Metastatic Lung Carcinoma in the Adrenal Gland (tissue), 1 donor: ENCODE results near the gene GHR.

DNA sequence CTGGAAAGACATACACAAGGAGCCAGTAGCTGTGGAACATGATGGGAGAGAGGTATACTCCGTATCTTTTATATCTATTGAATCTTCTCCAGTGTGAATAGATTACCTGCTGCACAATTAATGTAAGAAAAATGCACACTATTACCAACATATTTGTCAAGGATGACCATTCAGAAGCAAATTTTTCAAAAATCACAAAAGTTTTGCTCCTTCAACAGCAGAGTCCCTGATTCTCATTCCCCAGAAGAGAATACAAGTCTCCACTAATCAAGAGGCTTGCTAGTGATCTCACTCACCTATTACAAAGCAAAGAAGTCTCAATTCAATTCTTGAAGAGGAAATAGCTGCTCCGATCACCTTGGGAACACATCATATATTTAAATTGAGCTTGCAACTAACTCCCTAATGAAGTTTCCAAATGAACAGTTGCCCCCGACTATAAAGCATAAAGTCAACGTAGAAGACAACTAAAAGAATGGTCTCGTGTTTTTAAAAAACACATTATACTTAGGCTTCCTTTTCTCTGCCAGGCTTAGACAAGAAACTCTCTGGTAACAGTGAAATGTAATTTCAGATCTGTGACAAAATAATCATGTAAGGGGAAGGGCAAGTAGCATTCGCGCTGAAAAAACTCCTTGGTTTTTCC is 1.6 kb downstream of the LIFR start:
- PRO-cap, result no peak

- PRO-cap, result bidirectional peak, plus-strand start at chr5:38846726, minus-strand start at chr5:38846723
These were observed 897 bp downstream of the OSMR start for GRCh38 chr5:38846606-38847211.

- PRO-cap, result no peak
These were observed 10.8 kb downstream of the RICTOR start for GRCh38 chr5:39063010-39064088.

- PRO-cap, result no peak
These were observed 55.4 kb downstream of the FYB1 start for GRCh38 chr5:39163993-39164332.

DNA sequence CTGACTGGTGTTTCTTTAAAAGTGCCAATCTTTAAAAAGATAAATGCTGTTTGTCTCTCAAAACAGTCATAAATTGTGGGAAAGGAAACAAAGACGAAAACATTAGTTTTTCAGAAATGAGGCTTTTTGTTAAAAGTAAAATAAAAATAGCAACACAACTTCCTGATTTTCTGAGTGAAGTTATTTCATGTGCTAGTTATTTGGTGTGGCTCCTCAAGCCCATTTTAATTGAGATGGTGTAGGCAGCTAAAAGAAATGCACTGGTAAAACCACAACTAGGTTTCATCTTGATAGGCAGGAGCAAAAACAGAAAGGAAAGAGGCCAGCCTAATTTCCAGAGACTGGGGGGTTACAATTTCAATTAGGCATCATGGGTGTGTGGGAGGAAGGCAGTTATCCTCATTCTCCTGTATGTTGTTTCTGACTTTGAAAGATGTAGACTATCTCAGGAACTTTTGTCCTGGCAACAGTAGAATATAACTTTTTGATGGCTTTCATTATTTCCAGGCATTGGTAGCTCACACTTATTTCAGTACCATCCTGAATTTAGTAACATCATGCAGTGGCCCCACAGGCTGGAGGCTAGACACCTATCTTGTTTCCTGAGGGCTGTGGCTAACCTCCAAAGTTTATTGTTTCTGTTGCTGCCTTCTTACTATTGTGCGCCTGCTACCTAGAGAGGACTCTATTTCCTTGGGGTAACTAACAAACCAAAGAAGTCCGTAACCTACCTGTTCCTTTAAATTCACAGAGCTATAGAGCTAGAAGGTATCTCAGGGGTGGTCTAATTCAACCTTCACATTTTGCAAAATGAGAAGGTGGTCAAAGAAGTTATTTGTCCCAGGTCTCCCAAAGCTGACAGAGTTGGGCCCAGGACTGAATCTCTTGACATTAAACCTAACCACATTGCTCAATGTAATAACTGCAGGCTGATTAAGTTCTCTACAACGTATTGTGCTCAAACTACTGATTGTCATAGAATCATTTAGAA is 42.5 kb downstream of the FYB1 start:
- PRO-cap, result no peak

GRCh38 chr5:39199784-39200722 is 19.3 kb downstream of the FYB1 start:
- PRO-cap, result no peak

DNA sequence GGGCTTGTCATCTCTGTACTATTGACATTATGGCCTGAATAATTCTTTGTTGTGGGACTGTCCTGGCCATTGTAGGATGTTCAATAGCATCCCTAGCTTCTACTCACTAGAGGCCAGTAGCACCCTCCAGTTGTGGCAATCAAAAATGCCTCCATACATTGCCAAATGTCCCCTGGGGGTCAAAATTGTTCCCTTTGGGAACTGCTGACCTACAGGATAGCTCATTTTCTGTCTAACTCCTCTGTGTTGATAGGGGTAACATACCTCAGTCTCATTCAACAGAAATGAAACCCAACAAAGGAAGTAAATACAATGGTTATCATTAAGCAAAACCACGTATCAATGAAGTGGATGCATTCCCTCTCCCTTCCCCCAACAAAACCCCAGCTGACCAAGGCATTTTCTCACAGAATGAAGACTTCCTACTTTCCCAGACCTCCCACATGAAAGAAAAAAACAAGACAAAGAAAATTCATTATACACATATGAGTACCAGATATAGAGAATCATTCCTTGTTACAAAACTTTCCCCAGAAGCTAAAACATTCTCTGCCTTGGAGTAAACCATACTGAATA is 18.0 kb downstream of the FYB1 start:
- PRO-cap, result no peak

DNA sequence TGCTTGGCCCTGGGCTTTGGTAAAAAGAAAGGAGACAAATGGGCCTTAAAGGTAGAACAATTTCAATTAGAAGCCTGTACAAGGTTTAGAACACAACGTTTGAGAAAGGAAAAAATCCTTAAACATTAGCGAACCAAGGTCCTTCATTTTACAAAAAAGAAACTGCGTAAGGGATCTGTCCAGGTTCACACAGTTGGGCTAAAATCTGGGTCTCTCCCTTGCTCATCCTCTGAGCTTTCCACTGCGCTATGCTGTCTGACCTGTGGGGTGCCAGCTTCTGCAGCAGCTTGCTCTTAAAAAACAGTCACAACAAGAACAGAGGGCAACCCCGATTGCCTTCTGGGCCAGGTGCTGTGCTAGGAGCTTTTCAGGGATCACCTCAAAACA is 2.2 kb downstream of the FYB1 start:
- PRO-cap, result no peak

DNA sequence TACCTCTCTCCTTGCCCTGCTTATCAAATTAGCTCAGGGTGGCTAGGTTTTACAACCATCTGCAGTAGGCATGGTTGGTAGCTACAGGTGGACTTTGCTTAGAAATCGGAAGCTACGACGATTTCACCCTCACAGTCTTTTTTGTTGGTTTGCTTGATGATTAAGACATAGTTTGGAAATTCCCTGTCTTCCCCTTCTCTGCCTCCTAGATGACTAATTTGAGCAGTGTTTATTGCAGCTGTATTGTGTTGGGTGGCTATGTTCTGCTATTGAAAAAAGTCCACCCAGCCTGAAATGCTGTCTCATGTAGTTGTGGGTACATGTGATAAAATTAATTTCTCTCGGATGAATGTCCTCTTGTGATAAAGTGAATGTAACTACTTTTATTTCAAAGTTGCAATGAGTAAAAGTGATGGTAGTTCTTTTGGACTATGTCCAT is 37.2 kb upstream of the FYB1 start:
- PRO-cap, result no peak

DNA sequence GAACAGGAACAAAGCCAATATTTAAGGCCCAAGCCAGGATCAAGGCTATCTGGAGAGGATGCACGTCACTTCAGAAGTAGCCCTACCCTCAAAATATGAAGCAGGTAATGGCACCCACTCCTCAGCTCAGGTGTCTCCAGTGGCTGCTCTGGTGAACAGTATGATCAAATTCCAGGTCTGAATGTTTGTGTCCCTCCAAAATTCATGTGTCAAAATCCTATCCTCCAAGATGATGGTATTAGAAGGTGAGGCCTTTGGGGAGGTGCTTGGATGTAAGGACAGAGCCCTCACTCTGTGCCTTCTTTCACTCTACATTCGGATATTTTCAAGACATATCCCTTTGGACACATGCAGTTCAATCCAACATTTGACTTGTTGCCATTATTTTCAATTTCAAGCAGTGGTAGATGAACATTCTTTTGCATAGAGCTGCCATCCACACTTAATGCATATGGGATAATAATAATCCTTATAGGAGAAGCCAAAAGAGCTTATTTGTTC is 44.5 kb upstream of the FYB1 start:
- PRO-cap, result no peak

DNA sequence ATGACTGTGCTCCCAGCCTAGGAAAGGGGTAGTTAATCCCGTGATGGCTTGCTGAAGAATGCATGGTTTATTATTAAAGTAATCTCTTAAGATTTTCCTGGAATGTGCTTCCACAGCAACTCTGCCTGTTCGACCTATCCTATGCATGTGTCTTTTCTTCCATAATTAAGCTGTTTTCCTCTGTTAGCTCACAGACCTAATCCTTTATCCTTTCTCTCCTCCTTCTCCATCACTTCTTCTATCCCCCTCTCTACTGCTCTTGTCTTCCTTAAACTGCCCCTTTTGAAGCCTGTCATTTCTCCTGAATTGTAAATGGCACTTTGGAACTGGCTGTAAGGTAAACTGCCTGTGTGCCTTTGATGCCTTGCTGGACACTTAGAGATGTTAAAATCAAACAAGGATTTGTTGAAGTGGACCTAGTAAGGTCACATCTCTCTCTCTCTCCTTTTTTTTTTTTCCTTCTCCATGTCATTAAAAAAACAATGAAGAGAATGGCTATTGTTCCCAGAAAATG is 2.6 kb upstream of the DAB2 start:
- PRO-cap, result no peak

DNA sequence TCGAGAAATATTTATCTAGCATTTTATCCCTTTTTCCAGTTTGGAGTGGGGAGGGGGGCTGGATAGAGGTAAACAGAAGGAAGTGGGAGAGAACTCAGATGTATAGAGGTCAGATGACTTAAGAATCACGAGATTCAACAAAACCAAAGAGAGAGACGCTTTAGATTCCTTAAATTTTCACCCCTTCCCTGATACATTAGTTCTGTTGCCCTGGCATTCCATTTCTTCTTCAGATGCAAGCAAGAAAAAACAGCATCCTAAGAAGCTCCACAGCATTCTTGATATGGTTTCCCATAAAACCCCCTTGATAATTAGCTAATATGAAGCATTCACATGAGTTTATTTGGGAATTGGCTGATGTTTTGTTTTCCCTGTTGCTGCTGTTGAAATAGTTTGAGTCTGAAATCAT is 335.8 kb upstream of the DAB2 start:
- PRO-cap, result no peak

DNA sequence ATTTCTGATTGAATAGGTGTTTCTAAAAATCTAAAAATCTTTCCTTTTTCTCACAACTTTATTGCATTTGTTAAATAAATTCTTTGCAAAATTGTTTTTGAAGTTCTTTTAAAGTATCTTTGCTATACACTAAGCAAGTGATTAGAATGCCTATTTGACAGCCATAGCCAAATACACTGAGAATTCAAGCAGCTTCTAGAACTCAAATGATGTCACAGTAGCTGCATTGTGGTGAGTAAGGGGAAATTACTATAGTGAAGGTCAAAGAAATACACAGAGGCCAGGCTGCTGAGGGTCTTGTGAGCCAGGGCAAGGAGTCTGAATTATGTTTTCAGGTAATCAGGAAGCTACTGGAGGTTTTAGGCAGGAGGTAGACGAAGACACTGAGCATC is 291.0 kb upstream of the PTGER4 start:
- PRO-cap, result no peak

DNA sequence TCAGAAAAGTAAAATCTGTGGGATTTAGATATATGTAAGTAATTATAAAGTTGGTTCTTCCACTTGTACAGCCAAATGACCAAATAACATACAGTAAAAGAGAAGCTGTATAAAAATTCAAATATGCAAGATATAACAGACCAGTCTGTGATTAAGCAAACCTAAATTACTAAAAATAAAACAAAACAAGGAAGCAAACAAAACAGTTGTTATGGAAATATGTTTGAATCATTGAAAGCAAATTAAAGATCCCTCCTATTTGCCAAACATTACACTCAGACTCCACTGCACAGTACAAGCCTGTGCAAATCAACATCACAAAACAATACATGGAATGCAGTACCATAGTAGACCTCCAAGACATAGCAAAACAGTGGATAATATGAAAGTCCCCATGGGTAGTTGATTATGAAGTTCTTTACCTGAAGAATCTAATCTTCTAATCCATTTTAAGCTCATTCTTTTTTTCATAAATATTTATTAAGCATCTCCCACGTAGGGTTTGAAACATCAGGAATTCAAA is 288.1 kb upstream of the PTGER4 start:
- PRO-cap, result no peak

DNA sequence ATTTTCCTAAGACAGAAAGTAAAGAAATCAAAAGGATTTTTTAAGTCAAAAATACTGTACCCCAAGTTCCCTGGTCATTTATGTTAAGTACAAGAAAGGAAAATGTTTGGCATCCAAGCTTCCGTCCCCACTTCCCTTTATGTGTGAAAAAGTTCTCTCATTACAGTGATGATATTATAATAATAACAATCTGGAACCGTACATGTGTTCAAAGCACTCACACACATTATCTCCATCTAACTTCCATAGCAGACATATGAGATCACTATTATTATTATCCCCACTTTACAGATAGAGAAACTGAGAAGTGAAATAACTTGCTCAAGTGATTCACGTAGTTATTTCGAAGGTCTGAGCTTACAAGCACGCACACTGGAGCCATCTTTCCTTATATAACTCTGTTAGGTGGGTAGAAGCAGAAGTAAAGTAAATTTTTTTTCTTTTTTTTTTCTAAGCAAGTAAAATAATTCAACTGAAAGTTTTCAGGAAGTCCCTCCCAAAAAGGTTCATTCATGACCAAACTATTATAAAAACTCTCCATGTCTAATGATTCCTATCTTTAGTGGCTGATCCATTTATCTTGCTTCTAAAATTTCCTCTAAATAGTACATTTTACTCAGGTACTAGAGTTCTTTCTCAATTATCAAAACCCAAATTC is 62.9 kb upstream of the PTGER4 start:
- PRO-cap, result no peak

GRCh38 chr5:40683237-40683764 is 3.6 kb downstream of the PTGER4 start:
- PRO-cap, result no peak

DNA sequence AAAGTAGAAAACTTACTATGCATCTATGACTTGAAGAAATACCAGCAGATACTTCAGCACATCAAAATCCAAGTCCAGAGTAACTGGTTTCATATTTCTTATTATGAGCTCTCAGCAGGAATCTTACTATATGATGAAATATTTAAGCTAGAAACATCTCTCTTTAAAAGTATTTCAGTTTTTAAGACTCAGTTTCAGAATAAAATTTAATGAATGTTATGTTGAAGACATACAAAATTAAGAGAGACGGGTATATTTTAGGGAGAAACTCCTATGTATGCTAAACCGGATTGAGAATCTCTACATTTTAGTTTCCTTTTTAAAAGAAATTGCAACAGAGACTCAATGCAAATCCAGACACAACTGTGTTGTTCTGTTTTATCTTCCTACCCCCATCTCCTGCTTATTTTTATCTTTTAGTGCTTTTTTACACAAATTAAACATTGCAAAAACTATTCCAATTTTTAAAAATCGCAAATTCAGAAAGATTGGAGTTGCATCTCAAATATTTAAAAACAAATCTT is 47.9 kb upstream of the C6 start:
- PRO-cap, result no peak

DNA sequence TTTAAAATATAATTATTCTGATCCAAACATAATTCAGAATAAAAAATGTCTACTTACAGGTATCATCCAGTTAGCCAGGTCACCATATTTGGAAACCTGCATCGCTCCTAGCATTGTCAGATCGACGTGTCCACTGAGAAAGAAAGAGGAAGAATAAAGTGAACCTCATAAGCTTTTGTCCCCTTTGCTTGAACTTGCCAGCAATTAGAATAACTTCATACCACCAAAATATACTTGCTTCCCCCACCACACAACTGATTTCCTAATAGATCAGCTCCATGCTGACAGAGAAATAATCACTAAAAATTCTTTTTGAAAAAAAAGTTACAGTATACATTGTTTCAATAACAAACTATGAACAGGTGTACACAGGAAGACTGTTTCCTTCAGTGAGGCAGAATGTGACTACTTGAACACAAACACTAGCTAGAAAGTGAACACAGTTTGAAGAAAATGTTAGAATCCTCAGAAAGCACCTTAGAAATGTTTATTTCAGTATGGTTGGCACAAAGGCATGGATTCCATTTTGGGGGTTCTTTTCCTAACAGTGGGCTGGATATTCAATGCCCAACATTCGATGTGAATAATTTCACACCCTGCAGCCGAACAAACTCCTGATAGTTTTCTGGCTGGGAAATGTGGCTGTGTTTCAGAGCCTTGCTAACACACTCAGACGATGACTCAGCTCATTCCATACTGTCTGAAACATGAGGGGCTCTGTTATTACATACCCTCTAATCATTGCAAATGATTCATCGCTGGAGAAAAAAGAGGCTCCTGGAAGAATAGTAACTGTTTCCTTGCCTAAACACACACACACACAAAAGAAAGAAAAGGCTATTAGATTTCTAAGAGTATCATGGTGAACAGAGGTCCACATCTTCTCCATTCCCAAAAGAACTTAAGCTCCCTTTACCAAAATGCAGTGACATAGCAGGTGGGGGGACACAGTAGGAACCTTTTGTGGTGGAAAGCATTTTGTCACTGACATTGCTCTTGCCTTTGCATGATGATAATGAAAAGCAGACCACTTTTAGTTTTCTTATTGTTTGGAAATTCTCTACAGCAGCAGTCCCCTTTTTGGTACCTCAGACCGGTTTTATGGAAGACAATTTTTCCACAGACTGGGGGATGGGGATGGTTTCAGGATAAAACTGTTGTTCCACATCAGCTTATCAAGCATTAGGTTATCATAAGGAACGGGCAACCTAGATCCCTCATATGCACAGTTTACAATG is 75.9 kb downstream of the OXCT1 start:
- PRO-cap, result no peak

DNA sequence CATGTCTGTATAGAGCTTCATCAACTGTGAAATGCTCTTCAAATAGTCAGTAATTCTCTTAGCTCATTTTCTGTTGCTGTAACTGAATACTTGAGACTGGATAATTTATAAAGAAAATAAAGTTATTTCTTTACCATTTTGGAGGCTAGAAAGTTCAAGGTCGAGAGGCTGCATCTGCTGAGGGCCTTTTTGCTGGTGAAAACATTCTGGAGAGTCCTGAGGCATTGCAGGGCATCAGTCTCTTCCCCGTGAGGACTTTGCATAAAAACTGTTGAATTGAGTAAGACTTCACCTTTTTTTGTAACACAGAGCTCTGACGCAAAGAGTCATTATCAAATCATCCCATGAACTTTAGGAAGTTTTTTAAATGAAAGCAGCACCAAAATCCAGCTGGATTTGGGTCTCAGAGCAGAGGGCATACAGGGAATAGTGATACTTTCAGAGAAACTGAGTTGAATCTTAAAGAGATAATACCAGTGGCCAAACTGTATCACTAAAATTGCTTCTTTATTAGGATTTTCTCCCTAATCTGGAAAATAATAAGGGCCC is 248.1 kb upstream of the GHR start:
- PRO-cap, result no peak

GRCh38 chr5:42423152-42423999 is at the start of gene GHR:
TSS of gene GHR (plus strand) at chr5:42423439.
- PRO-cap, result no peak